NT2/D1 (cell line): ENCODE measurements around a stretch of chr1.

GRCh38 chr1:28509645-28509985 lies 3.8 kb downstream of the RCC1 start:
- RRBS, 2 experiments = no CpG with 5 or more reads among the region's 6 CpGs

DNA sequence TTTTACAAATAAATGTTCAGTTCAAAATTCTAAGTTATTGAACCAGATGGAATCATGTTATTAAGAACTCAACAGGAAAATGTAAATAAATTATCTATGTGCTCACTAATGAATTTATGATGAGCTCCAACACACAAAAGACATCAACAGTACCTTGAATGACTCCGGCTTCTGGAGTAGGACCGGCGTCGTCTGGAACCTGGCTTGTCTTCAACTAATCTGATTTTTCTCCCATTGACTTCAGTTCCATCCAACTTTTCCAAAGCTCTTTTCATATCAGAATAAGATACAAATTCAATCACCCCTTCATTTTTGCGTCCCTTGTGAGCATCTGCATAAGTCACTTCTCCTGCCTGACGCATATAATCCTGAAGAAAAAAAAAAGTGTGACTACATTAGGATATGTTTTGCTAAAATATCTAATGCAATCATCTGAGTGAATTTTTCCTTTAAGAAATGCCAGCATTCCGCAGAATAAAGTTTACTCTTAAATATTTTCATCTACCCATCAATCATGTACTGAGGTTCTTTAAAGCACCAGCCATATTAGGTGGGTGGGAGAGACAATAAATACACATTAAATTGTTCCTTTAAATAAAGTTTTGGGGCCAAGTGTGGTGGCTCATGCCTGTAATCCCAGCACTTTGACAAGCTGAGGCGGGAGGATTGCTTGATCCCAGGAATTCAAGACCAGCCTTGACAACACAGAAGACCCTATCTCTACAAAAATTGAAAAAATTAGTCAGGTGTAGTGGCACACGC lies 27.0 kb downstream of the SRSF4 start:
- RRBS, 2 experiments = no CpG with 5 or more reads among the region's 9 CpGs

GRCh38 chr1:29202755-29203154 lies 21.1 kb upstream of the SRSF4 start:
- RRBS, 2 experiments = no CpG with 5 or more reads among the region's 7 CpGs

GRCh38 chr1:29258697-29259248 lies 22.5 kb downstream of the PTPRU start:
- RRBS, 2 experiments = no CpG with 5 or more reads among the region's 5 CpGs

- RRBS, 2 experiments = no CpG with 5 or more reads among the region's 6 CpGs
These were observed 601.0 kb downstream of the PTPRU start for GRCh38 chr1:29837277-29837724.

GRCh38 chr1:30197534-30197933 lies 525.9 kb downstream of the MATN1 start:
- RRBS, 2 experiments = no CpG with 5 or more reads among the region's 4 CpGs

GRCh38 chr1:30731512-30732205 lies 8.3 kb upstream of the MATN1 start:
- RRBS, 2 experiments = no CpG with 5 or more reads among the region's 12 CpGs

DNA sequence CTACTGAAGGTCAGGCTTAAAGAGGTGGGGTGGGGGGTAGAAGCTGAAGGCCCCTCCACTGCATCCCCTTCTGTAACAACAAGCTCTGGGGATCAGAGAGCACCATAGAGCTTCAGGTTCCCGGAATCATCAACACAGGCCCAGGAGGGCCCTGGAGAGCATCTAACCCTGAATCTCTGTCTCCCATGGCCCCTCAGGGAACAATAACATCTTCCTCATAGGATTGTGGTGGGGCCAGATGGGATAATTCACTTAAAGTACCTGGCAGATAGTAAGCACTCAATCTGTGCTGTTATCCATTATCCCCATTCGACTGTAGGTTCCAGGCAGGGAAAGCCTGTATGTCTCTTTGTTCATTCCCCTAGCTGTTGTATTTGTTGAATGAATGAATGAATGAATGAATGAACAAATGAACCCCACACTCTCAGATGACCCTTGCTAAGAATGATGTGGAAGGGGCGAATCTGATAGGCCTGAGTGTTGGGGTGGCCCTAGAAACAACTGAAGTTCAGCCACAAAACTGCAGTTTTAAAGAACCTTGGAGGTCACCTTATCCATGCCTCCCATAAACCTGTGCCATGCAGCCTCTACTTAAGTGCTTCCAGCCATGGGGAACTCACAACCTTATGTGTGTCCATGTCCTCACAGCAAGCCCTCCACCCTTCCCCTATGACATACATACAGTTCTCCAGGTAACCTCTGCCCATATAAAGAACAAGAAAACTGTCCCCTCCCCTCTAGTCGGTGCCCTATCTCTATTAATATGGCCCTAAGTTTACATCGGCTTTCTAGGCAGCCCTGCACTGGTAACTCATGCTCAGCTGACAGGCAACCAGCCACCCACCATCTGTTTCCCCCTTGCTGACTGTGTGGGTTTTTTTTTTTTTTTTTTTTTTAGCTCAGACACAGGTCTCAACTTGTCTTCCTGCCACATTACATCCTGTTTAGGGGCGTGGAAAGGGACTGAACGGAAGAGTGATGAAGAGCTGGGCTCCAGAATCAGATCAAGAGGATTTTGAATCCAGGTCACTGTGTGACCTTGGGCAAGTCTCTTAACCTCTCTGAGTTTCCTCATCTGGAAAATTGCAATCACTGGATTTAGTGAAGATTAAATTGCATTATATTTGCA lies 14.3 kb downstream of the LAPTM5 start:
- RRBS, 2 experiments = no CpG with 5 or more reads among the region's 7 CpGs

DNA sequence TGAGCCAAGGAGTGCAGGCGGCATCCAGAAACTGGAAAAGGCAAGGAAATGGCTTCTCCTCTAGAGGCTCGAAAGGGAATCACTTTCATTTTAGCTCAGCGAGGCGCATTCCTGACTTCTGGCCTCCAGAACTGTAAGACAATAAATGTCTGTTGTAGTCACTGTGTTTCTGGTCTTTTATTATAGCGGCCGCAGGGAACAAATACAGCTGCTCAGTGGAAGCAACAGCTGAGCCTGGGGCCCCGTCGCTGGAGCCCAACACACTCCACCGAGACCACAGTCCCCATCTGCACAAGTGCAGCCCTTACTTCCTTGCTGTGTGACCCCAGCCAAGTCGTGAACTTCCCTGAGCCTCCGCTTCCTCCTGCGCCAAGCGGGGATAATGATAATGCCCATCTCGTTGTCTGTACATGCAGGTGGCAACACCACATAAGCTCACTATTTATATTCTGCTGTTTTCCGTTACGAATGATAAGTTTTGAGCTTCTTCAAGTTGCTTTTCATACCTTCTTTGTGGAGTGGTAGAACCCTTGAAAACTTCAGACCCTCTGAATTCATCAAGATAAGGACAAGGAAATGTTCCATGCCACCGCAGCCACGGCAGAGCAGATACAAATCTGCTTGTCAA lies 3.1 kb upstream of the LAPTM5 start:
- RRBS, 2 experiments = no CpG with 5 or more reads among the region's 18 CpGs

- RRBS, 2 experiments = no CpG with 5 or more reads among the region's 11 CpGs
These were observed 37.4 kb downstream of the SDC3 start for GRCh38 chr1:30870872-30871926.

DNA sequence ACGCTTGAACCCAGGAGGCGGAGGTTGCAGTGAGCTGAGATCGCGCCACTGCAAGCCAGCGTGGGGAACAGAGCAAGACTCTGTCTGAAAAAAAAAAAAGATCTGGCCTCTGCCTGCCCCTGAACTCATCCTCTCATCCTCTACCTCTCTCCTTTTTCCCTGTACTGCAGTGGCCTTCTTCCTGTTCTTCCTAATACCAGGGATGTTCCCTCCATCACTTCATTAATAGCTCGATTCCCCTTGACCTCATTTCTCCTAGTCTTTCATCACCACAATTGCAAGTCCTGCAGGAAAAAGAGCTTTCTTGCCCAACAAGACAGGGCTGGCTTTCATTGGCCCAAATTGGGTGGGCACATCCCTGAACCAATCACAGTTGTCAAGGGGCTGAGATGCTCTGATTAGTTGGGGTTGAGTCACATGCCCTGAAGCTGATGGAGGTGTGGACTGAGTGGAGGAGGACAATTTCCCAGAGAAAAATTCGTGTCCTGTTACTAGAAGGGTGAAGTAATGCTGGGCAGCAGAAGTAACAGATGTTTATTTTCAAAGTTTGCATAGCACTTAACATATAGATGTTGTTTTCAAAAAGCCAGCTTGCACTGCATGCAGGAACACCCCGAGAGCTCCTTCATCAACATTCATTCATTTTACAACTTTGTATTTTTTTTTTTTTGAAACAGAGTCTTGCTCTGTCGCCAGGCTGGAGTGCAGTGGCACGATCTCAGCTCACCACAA lies 86.9 kb upstream of the PUM1 start:
- RRBS, 2 experiments = no CpG with 5 or more reads among the region's 10 CpGs

DNA sequence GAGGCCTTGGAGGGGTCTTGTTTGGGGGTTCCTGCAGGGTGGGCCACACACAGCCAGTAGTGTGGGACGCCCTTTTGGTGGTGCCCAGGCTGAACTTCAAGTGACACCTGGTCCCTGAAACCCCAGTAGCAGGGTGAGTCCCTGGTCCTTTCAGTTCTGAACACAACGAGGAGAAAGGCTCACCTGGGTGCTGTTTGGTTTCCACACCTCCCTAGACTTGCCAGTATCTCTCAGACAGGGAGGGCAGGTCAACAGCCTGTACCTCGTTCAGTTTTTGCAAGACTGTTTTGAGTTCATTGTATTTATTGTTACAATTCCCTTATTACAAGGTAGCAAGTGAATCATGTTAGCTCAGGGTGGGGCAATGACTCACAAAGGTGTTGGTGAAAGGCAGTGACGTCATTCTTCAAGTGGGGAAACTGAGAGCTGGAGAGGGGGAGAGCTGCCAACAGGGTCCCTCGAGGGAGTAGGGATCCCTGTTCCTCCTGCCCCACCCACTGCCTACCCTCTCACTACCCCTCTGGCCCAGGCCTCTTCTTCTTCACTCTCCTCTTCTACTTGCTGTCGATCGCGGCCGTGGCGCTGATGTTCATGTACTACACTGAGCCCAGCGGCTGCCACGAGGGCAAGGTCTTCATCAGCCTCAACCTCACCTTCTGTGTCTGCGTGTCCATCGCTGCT lies 13.3 kb downstream of the SERINC2 start:
- RRBS, 2 experiments = no CpG with 5 or more reads among the region's 14 CpGs

DNA sequence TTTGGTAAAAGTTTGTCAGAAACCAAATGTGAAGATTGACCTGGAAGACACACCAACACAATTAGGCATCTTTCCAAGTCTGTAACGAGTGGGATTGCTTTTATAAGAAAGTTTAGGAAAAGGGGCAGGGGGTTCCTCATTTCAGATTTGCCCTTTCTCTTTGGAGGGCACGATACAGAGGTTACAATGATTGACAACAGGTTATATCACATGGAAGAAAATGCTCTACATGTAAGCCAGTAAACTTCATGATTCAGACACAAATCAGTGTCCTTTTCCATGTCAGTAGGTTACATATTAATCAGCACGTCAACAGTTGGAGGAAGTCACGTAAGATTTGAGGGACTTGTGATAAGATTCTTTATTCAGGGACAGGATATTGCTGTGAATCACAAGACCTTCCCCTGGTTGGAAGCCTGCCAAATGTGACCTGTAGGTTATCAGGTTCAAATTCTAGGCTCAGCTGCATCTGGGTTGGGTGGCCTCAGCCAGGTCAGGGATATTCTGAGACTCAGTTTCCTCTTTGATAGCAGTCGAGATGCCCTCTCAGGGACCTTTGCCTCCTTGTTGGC lies 31.7 kb downstream of the SERINC2 start:
- RRBS, 2 experiments = no CpG with 5 or more reads among the region's 5 CpGs

DNA sequence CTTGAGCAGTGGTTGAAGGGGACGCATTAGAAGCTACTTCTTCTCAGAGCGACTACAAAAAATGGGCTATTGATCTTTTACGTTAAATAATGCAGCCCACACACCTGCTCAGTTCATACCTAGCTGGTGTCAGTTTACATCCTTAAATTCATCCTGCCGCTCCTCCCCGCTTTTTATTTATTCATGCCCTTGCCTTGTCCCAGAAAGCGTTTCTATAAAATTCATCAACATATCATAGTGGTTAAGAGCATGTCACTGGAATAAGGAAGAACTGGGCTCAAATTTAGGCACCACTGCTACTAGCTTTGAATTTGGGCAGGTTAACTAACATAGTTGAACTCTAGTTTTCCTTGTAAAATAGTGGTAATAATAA lies 66.0 kb upstream of the TINAGL1 start:
- RRBS, 2 experiments = no CpG with 5 or more reads among the region's 6 CpGs

DNA sequence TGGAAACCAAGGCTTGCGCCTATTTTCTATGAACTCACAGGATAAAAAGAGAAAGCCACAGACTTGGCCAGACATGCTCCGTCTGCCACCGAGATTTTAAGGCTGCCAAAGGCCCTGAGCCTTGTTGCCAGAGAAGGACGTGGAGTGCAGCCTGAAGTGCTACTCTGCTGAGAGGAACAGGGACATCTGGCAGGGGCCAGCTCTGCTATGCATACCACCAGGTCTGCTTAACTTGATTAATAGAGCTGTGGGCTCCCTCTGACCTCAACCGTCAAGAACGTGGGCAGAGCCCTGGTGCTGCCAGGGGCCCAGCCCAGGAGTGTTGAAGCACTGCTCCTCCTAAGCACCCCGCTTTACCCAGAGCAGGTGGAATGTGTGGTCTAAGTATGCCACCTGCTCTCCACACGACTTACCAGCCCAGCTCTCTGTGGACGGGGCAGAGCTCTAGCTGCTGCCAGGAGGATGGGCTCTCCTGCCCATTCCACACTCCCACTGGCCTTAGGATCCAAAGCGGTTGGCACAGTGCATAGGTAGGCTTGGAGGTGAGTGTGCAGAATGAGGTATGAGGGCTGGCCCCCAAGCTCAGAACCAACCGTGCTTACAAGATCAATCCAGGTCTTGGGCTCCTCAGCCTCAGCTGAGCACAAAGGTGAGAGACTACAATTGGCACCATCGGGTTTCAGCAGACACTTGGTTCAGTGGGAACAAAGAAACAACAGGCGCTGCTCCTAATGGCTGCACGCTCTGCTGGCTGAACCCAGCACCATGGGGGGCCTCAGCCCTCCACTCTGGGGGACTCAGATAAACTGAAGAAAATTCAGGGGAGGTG lies 10.7 kb downstream of the HCRTR1 start:
- RRBS, 2 experiments = no CpG with 5 or more reads among the region's 14 CpGs

DNA sequence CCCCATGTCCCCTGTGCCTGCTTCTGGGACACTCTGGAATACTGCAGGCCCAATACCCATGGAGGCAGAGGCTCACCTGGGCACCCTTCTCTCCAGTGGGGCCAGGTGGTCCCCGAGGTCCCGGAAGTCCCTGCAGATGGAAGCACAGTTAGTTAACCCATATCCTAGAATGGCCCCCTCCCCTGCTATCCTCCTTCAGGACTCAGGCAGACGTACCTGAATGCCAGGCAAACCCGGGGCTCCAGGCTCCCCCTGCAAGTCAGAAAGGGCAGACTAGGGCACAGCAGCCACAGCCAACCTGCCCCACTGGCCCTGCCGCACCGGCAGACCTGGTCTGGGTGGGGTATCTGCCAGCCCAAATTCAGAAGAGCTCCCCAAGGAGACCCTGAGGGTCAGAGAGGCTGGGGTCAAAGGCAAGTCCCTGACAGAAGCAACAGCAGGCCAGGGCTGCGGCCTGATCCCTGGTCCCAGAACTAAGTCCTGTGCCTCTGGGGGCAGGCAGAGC lies 20.6 kb downstream of the COL16A1 start:
- RRBS, 2 experiments = 95 to 99% methylated on average over 4 to 5 of the region's 7 CpGs

- RRBS, 2 experiments = no CpG with 5 or more reads among the region's 7 CpGs
These were observed 14.3 kb downstream of the COL16A1 start for GRCh38 chr1:31689317-31690140.

DNA sequence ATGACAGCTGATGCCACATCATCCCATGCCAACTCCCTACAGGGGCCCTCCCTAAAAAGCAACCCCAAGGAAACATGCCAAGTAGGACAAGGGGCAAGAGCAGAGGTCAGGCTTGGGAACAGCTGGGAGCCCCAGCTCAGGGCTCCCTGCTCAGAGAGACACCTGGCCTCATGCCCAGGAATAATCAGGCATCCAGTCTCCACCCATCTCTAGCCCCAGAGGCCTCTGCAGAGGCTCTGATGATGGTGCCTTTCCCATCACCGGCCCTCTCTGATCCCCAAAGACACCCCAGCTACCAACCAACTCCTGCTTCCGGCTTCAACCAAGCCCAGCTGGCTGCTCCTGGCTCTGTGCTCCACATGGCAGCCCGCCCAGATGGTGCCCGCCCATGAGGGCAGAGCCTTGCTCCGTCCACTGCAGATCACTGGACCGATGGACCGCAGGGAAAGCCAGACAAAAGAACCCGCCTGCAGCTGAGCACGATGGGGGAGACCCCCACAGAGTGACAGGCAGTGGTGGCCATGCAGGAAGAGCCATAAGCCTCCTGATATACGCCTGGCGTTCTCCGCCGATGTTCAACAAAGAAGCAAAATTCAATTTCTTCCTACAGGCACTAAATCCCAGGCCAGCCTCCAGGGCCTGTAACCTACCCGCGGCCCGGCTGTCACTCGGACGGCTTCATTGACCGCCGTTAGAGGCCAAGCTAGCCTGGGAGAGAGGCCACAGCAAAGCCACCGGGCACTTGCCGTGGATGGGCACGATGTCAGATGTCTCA lies 10.0 kb downstream of the ADGRB2 start:
- RRBS, 2 experiments = 97 to 98% methylated on average over 6 to 7 of the region's 23 CpGs

DNA sequence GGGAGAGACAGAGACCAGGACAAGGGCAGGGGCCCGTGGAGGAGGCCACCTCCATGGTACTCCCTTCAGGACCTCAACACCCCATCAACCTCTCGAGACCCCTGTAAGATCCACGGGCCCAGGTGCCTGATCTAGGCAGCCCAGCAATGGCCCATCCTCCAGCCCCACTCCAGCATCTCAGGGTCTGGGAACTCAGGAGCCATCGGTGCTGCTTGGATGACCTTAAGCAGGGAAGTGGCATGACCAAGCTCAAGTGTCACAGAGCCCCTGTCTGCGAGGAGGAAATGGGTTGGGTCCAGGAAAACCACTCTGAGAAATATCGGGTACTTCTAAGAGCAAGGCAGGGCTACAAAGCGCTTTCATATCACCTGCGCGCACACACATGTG lies 32.5 kb upstream of the SPOCD1 start:
- RRBS, 2 experiments = no CpG with 5 or more reads among the region's 9 CpGs